Upper lobe of left lung (tissue), 5 donors: Measurements from ENCODE around the genes NUCKS1 and MAPKAPK2.

- PRO-cap, 2 experiments: no peak in any of the 2 experiments
- RAMPAGE, long total RNA, 4 experiments: no peak in any of the 4 experiments
Observed at GRCh38 chr1:205630033-205630583, 1.7 kb downstream of the ELK4 start.

DNA sequence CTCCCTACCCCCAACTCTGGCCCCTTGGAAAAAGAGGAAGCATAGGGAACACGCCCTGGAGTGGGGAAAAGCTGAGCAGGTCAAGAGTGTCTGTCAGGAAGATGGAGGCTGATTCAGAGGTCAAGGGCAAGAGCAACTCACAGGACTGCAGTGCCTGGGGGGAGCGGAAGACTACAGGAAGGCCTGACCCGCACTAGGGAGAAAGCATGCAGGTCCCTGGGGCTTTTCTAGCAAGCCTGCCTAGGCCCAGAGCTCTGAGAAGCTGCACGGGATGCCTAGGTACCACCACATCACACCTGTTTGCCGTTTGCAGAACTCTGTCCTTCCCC, 1.1 kb downstream of the SLC45A3 start:
- PRO-cap, 2 experiments: no peak in any of the 2 experiments
- RAMPAGE, long total RNA, 4 experiments: no peak in any of the 4 experiments

- PRO-cap, 2 experiments: no peak in any of the 2 experiments
- RAMPAGE, long total RNA, 4 experiments: no peak in any of the 4 experiments
Observed at GRCh38 chr1:205701011-205701541, 20.8 kb upstream of the SLC45A3 start.

DNA sequence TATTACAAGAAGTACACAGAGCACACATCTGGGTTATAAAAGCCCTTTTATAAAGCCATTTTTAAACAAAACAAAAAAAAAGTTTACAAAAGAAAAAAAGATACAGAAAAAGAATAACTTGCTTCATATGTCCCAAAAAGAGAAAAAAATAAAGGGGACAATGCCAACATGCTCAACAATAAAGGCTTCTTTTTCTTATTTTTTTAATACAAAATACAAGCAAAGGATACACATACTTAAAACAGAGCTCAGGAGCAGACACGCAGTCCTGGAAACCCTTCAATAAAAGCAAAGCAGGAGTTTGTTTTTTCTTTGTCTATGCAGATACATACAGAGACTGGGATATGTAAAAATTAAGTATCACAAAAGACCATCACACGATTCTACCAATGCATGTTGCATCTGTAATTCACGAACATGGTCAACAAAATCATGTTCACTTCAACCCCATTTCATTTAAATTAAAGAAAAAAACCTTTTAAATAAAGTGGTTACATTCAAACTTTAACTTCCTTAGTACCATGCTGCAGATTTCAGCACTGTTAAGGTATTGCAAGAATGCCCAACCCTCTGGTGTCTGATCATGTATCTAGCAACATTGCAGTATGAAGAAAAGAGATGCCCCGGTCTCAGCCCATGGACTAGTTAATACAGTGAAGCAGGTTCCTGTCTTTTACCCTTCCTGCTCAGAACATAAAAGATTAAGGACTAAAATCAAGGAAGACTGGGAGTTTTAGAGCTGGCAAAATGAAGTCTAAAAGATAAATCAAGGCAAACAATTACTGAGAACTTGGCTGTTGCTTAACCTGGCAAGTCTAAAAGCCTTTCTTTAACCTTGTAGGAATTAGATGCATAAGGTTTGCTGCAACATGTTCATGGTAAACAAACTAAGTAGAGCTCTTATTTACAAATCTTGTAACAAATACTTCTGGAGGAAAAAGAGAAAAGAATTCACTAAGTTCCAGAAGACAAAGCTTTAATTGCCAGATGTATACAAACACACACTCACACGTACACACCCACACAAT, 33.2 kb upstream of the SLC45A3 start:
- PRO-cap, 2 experiments: no peak in any of the 2 experiments
- RAMPAGE, long total RNA, 4 experiments: no peak in any of the 4 experiments

GRCh38 chr1:205726429-205726968, 23.5 kb downstream of the NUCKS1 start:
- PRO-cap, 2 experiments: no peak in any of the 2 experiments
- RAMPAGE, long total RNA, 4 experiments: no peak in any of the 4 experiments

GRCh38 chr1:205748061-205748391, 2.0 kb downstream of the NUCKS1 start:
- PRO-cap, 2 experiments: no peak in any of the 2 experiments
- RAMPAGE, long total RNA, 4 experiments: no peak in any of the 4 experiments

DNA sequence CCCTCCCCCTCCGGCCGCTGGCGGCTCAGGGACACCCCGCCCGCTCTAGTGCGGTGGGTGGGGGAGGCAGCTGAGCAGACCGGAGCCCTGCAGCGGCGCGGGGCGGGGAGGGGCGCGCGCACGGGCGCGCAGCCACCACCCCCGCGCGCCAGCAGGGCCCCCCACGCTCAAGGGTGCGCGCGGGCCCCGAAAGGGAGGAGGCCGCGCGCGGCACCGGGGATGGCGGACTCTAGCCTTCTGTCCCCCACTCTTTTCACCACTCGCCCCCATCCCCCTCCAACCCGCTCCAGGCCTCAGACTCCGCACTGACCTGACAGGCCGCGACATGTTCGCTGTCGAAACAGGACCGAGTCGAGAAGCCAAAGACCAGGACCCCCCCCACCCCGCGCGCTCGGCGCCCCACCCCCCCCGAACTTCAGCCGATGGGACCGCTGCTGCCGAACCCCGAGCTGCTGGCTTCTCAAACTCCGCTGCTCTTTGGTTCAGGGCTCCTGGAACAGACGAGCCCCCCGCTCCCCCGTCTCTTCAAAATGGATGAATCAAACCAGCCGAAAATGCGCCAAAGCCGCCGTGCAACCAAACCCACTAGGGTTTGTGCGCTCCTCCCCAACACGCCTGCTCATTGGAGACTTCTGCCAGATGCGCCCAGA, at the start of gene NUCKS1:
Gene NUCKS1, minus strand, starts transcription at position 536 of the 650 bp plus-strand sequence.
- PRO-cap, 2 experiments: peak in 2 of 2 experiments; most common plus-strand start position 48 of the sequence (in 1); most common minus-strand start position 532 of the sequence (in 1)
- RAMPAGE, long total RNA, 4 experiments: start-site peak on the minus strand in 4 of 4 experiments, centred at positions 321 to 480 of the sequence, 21 to 91 reads per replicate

- PRO-cap, 2 experiments: no peak in any of the 2 experiments
- RAMPAGE, long total RNA, 4 experiments: no peak in any of the 4 experiments
Observed at GRCh38 chr1:205900033-205900350, 43.3 kb downstream of the SLC26A9 start.

- PRO-cap, 2 experiments: peak in 1 of 2 experiments; most common minus-strand start chr1:205936038 (in 1)
- RAMPAGE, long total RNA, 4 experiments: start-site peak on the minus strand in 3 of 4 experiments, at chr1:205935905-205936055 at its widest, 5 to 72 reads per replicate
Observed at GRCh38 chr1:205935804-205936242, 7.4 kb downstream of the SLC26A9 start.

DNA sequence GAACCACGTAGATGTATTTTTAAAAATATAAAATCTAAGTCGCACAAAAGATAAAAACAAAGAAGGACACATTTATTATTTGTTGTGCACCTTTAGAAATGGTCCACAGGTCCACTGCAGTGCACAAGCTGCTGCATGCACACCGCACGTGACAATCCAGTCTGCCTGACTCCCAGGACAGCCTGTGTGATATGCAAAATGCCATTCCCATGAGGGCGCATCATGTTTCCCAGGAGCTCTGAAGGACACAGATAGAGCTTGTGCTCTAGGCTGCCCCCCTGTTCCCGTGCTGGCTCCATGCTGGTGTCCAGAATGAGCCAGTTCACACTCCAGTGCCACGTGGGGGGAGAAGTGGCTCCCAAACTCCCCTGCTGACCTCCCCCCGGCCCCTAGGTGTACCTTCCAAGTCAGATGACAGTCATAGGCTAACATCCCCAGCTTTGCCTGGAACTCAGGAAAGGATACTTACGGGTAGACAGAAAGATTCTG, 26.5 kb downstream of the RAB7B start:
- PRO-cap, 2 experiments: no peak in any of the 2 experiments
- RAMPAGE, long total RNA, 4 experiments: no peak in any of the 4 experiments

DNA sequence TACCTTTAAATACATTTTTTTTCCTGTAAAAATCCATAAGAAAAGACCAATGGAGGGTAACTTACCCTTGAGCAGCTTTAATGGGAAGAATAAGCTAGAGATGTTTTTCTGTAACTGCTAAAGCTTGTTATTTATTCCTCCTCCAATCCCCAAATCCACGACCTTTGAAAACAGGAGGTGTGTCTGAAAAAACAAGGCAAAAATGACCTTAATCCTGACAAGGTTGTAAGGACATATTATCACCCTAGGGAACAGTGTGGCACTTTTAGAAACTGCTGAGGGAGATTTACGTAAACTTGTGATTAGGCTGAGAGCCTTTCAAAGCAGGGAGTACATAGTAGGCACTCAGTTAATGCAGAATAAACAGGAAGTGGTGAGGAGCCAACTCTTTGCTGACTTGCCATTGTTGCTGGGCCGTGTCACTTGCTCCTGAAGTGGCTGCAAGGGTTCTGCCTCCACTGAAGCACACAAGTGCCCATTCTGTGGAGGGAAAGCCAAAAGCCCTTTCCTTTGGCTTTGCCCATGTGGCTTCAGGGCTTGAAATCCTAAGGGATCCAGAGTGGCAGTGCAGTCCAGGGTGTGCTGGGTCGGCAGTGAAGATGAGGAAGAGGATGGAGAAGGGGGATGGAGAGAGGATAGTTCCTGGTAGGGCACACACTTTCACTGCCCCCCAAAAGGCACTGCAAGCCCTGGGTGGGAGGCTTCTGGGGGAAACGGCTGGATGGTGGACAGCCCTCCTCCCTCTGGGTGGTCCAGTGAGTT, 13.9 kb upstream of the RHEX start:
- PRO-cap, 2 experiments: no peak in any of the 2 experiments
- RAMPAGE, long total RNA, 4 experiments: no peak in any of the 4 experiments

GRCh38 chr1:206308965-206309803, 105.8 kb downstream of the SRGAP2 start:
- PRO-cap, 2 experiments: no peak in any of the 2 experiments
- RAMPAGE, long total RNA, 4 experiments: start-site peak on the plus strand in 2 of 4 experiments, at chr1:206309244-206309827 at its widest, 6 to 13 reads per replicate

DNA sequence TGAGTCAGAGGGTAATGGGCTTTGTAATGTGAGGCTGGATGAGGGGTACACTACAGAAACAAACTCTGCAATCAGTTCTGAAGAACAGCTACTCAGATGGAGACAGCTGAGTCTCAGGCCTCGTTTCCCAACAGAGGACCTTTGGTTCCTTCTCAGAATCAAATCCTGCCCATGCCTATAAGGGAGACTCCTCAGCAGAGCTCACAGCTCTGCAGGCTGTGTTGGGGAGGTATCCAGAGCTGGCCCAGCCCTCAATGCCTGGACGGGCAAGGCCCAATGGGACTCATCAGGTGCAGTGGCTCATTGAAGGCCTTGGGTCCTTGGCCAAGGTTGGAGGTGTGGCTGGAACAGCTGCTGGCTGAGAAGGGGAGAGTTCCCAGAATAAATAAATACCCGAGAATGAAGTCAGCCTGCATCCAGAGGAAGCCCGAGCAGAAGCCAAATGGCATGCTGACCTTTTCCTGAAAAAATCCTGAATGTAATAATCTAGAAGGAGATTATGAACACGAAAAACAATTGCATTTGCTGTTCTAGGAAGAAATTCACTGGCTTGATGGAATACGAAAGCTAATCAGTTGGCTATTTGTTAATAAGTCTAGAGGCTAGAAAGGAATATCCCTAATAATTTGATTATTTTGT, 25.2 kb upstream of the IKBKE start:
- PRO-cap, 2 experiments: no peak in any of the 2 experiments
- RAMPAGE, long total RNA, 4 experiments: no peak in any of the 4 experiments

DNA sequence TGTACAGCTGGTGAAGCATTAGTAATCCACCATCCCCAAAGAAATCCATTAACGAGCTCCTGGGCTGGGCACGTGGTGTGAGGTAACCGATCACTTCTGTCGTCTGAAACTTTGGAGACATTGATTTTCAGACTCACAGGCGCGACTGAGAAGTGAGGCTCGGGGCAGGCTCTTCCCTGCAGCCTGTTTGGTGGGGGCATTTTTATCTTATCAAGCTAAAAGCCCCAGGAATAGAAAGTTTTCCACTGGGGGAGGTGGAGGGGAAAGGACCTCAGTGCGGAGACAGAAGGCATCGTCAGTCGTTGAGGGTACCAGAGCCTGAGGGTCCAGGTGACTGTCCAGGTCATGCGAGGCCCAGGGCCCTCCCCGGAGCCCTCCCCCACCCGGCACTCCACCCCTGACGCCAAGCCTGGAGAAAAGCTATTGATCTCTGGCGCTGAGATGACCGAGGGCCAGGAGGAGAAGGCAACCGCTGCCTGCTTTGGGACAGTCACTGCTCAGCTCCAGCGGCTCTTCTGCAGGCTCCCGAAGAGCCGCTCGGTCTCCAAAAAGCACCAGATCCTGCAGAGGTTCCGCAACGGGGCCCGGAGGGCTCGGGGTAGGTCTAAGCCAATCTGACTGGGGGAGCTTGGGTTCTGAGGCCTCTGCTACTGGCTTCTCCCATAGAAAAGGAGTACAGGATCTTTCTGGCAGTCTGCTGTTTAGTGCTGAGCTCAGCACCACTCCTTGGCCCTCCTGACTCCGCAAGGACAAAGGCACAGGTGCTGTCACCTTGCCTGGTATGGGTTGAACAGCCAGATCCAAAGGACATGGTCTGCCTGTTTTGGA, 10.8 kb downstream of the RASSF5 start:
- PRO-cap, 2 experiments: no peak in any of the 2 experiments
- RAMPAGE, long total RNA, 4 experiments: no peak in any of the 4 experiments

GRCh38 chr1:206556498-206556817, 49.1 kb downstream of the RASSF5 start:
- PRO-cap, 2 experiments: no peak in any of the 2 experiments
- RAMPAGE, long total RNA, 4 experiments: no peak in any of the 4 experiments

DNA sequence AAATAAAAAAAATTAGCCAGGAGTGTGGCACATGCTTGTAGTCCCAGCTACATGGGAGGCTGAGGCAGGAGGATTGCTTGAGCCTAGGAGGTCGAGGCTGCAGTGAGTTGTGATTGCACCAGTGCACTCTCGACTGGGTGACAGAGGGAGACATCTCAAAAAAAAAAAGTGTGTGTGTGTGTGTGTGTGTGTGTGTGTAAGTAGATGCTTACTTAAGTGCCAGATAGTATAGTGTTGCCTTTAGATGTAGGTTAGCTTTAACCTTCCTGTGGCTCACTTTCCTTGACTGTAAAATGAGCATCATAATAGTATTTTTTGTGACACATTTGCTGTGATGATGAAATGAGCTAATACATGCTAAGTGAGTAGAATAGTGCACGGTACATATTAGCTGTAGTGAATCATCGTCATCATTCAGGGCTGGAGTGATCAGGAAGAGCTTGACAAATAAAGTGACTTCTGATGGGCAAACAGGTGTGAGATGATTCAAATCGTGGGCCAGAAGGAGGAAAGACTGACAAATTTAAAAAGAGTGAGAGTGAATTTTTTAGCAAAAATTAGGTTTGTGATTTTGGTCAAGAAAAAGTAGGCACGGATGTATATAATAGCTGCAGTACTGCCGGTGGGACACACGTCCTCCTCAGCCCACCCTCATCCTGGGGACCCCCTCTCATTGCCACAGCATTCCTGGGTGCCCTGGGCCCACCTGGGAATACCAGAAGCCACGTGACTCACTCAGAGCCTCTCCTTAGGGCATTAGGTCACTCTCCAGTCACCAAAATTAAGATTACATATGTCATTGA, 34.0 kb downstream of the EIF2D start:
- PRO-cap, 2 experiments: no peak in any of the 2 experiments
- RAMPAGE, long total RNA, 4 experiments: no peak in any of the 4 experiments

DNA sequence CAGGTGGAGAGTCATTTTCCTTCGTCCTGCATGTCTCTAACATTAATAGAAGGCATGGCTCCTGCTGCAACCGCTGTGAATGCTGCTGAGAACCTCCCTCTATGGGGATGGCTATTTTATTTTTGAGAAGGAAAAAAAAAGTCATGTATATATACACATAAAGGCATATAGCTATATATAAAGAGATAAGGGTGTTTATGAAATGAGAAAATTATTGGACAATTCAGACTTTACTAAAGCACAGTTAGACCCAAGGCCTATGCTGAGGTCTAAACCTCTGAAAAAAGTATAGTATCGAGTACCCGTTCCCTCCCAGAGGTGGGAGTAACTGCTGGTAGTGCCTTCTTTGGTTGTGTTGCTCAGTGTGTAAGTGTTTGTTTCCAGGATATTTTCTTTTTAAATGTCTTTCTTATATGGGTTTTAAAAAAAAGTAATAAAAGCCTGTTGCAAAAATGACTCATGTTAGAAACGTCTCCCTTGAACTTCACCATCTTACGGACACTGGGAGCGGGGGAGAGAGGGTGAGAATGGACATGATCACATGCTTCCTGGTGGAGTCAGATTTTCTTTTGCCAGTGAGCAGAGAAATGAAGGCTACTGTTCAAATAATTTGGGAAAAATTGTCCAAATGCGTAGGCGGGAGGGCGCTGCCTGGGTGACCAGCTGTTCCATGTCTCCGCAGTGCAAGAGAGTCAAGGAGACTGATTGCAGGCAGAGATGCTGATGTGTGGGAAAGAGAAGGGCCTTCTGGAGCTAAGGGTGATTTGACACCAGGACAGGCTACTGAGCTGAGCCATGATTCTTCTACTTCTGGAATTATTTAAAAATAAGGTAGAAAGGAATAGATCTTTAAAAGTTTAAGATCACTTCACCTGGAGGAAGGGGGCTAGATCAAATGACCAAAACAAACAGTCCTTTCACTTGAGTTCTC, 23.2 kb downstream of the EIF2D start:
- PRO-cap, 2 experiments: no peak in any of the 2 experiments
- RAMPAGE, long total RNA, 4 experiments: no peak in any of the 4 experiments

- PRO-cap, 2 experiments: no peak in any of the 2 experiments
- RAMPAGE, long total RNA, 4 experiments: no peak in any of the 4 experiments
Observed at GRCh38 chr1:206609184-206609990, 2.9 kb downstream of the EIF2D start.

DNA sequence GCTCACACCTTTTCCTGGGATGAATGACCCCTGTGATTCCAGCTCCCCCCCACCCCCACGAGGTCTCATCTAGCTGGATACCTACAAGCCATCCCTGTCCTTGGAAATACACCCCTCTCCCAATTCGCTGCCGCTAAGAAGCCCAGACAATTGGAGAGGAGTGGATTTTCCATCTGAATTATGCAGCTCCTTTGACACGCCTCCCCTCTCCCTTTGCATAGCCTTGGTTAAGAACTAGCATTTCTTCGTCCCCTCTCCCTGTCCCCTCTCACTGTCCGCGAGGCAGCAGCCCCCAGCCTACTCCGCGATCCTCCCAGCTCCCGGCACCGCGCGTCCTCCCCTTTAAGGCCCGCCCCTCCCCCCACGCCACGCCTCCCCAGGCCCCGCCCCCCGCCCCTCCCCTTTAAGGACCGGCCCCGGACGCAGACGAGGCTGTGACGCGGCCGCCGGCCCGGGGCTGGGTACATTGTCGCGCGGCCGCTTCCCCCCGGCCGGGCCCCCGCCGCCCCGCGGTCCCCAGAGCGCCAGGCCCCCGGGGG, at the start of gene MAPKAPK2:
Gene MAPKAPK2, plus strand, starts transcription at position 435 of the 539 bp plus-strand sequence.
- PRO-cap, 2 experiments: peak in 2 of 2 experiments; most common plus-strand start position 435 of the sequence (in 2); most common minus-strand start position 315 of the sequence (in 2)
- RAMPAGE, long total RNA, 4 experiments: no peak in any of the 4 experiments

DNA sequence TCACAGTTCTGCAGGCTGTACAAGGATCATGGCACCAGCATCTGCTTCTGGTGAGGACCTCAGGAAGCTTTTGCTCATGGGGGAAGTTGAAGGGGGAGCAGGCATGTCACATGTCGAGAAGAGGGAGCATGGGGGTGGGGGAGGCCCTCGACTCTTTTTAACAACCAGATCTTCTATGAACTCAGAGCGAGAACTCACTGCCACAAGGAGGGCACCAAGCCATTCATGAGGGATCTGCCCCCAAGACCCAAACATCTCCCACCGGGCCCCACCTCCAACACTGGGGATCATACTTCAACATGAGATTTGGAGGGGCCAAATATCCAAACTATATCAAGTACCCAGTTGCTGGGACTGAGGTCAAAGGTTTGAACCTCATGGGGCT, 12.7 kb downstream of the MAPKAPK2 start:
- PRO-cap, 2 experiments: no peak in any of the 2 experiments
- RAMPAGE, long total RNA, 4 experiments: no peak in any of the 4 experiments